Penis (tissue), 1 donor: ENCODE measurements around a stretch of chr4.

DNA sequence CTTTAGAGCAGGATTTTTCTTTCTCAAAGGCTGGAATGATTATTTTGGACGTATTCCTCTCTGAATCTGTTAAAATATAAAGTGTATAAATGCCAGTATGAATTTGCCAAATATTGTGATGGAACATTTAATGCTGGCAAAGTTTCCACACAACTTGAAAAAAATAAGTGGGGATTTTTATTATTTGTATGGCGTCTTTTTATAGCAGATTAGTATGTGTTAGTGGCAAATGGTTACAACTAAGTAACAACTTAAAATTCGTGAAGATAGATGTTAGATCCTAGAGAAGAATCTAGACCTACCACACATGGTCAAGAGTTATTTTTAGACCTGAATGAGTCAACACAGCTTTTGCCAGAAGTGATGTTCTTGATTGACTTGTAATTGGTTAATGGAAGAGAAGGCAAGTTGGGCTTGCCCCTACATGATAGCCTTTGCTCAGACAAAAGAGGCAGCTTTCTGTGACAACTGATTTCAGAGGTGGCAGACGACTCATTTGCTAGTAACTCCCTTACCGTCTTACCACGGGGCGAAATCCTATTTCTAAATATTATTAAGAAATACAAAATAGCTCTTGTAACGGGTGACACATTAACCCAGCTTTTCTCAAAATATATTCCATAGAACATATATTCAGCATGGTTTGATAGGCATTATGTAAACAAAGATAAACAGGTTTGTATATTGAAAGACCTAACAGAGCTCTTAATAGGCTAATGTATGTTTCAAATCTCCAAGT, 4.9 kb downstream of the CPE start:
- PRO-cap, result no peak

DNA sequence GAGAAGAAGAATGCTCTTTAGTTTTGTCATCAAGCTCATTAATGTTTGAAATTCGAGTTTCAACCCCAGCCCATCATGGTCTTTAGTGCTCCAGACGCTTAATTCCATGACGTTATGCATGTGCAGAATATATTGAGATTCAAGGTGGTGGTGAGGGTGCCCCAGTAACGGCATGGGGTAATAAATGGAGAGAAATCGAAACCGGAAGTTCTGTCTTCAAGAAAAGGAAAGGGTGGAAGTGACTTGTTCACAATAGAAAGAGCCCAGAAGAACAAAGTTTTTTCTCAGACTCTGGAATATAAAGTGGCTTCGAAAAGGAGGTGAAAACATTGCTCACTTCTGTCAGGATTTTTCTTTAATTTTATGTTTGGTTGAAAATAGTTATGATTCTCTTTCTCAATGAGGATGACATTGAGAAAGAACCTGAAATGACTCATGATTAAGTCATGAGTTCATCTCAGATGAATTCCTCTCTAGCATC, 699 bp upstream of the DDX60L start:
- PRO-cap, result no peak

GRCh38 chr4:168560005-168560650, 63.3 kb downstream of the PALLD start:
- PRO-cap, result no peak

DNA sequence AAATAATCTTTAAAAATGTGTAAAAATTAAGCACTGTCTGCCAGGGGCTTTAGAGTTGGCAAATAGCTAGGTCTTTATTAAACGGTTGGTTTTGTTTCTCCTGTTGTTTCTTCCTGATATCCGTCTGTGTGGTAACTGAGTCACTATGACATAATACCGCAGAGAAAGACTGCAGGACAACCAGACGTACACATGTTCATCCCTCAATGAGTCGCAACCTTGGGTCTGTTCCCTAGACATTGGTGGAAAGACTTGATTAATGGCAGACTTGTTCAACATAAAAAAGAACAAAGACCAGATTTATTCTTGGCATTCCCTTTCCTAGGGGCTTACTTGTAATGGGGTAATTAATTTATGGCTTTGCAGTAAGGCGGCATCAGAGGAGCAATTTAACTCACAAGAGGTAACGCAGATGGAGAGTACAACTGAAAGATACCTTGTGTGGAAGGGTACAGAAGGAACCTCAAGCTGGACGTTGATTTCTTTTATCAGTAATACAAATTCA, 134.0 kb downstream of the PALLD start:
- PRO-cap, result no peak

GRCh38 chr4:168694331-168694596, 197.4 kb downstream of the PALLD start:
- PRO-cap, result no peak

GRCh38 chr4:168765593-168765984, 244.5 kb downstream of the CBR4 start:
- PRO-cap, result no peak

- PRO-cap, result no peak
These were observed 220.2 kb downstream of the CBR4 start for GRCh38 chr4:168789848-168790318.

GRCh38 chr4:168815996-168816327, 194.1 kb downstream of the CBR4 start:
- PRO-cap, result no peak

GRCh38 chr4:168831561-168832657, 178.1 kb downstream of the CBR4 start:
- PRO-cap, result bidirectional peak, plus-strand start at chr4:168832123, minus-strand start at chr4:168832000; bidirectional peak, plus-strand start at chr4:168832372, minus-strand start at chr4:168832356; bidirectional peak, plus-strand start at chr4:168832428, minus-strand start at chr4:168832476

- PRO-cap, result no peak
These were observed 161.1 kb downstream of the CBR4 start for GRCh38 chr4:168848937-168849296.

GRCh38 chr4:168857886-168858580, 152.0 kb downstream of the CBR4 start:
- PRO-cap, result no peak

DNA sequence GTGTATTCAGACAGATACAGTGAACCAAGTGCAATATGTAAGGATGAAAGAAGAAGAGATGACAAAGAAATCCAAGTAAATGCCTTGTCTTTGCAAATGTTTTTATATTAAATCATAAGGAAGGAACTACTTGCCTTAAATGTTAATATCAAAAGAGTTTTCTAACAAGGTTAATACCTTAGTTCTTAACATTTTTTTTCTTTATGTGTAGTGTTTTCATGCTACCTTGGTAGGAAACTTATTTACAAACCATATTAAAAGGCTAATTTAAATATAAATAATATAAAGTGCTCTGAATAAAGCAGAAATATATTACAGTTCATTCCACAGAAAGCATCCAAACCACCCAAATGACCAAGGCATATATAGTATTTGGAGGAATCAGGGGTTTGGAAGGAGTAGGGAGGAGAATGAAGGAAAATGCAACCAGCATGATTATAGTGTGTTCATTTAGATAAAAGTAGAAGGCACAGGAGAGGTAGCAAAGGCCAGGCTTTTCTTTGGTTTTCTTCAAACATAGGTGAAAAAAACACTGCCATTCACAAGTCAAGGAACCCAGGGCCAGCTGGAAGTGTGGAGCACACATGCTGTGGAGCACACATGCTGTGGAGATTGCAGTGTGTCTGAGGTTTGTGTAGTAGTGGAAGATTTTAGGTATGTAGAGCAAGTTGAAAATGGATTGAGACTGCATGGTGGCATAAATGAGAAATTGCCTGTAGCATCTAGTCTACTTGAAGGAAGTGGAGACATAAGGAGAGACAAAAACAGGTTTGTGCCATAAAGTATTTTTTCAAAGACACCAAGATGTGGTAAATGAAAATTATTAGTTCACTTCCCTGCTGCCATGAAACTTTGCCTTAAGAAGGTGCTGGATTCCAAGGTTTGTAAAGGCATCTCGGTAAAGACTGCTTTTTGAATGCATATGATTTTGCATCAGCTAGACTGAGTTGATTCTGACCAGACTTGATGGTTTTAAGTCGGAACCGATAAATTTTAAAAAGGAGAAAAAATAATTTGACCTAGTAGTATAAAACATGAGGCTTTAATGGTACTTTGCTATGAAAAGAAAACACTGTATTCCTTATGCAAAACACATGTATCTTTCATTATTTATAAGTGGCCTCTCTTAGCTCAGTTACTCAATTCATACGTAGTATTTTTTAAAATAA, 82.9 kb downstream of the CBR4 start:
- PRO-cap, result no peak

DNA sequence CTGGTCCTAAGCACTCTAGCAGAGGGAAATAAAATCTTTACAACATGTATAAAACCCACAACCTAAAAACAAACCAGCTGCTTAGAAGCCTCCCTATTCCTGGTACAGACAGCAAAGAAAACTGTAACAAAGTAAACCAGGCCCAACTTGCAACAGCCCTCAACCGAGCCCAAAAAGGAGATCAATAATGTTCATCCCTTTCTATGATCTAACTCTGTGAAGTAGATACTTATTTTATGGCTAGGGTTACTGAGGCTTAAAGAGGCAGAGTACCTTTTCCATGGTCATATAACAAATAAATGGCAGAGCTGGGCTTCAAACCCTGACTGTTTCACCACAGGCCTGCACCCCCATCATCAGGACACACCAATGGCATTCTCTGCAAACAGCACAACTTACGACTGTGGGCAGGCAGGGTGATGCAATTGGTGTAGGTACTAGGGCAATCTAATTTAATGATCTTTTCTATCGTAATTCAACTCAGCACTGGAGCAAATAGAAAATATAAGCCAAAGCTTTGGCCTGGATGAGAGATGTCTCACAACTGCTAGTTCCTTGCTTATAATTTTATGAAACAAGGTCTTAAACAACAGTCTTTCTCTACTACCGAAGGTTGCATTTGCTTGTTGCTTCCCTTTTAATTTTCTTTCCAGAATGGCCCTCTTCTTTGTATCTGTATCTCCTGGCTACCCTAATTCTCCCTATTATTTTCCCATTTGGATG, 118.8 kb upstream of the CBR4 start:
- PRO-cap, result no peak

DNA sequence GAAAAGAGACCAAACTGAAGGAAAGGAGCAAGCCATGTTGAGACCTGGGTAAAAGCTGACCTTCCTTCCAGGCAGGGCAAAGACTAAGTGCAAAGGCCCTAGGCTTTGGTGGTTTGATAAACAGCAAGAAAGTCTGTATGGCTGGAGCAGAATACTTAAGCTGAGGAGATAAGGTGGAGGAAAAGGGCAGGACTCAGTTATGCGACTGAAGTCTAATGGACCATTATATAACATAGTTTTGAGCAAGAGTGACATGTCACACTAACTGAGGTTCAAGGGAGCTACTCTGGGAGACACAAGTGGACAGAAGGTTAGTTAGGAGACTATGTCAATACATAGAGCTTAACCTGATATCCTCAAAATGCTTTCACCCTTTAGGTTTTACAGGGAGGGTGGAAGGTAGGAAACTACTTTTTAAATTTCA, 19.9 kb downstream of the SH3RF1 start:
- PRO-cap, result no peak

GRCh38 chr4:169314890-169315318, 44.1 kb upstream of the SH3RF1 start:
- PRO-cap, result no peak

DNA sequence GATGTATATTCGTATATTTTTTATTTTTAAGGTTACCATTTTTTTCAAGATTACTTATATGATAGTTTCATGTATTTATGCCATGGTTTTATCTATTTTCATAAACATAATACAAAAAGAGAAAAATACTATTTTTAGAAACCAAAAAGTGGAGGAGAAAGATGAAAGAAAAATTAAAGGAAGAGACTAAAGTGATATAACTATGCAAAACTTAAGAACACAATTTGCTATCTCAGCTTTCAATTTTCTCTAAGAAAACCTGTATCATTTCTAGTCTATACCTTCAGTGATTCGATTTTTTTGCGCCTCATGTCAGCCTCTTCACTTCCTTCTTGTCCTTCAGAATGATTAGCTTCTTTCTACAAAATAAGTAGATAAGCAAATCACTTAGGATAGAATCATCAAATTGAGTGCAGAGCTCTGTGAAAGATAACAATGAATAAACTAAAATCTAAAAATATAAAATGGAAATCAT, 104.9 kb downstream of the NEK1 start:
- PRO-cap, result no peak

GRCh38 chr4:169508004-169508438, 104.4 kb downstream of the NEK1 start:
- PRO-cap, result no peak

DNA sequence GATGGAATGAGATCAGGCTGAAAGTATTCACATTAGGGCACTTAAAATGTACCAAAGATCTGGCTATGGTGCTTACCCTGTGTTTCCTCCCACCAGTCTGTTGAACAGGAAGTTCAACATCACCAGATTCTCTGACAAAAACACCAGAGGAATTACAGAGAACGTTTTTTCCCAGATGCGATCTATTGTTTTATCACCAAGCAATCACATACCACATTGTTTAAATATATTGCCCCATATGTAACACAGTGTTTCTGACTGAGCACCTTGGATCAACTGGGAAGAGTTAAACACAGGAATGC, 2.0 kb upstream of the CLCN3 start:
- PRO-cap, result no peak

DNA sequence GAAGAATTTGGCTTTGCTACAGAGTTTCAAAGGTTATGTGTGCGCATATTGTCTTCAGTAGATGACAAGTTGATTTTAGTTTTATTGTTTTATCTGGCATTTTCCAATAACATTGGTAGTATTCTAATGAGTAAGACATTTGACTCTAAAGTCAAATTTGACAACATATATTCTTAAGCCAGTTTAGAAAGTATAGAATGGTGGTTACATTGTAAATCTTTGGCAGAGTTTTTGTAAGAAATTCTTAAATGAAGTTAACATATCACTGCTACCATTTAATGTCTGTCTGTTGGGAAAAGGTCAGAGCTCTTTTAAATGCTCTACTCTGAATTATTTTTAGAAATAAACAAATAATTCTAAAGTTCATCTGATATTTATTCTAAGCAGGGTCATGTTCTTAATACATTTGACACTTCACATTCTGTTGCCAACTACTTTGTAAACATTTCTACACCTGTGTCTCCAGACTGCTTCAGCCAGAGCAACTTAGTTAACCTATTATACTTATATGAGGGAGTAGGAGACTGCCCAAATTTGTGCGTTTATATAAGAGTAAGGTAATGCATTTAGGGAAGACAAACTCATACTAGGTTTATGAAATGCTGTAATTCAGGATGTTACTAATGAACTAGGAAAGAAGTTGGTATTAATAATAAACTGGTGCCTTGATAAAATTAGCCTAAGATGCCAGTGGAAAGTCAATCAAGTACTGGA, 30.1 kb downstream of the CLCN3 start:
- PRO-cap, result no peak

DNA sequence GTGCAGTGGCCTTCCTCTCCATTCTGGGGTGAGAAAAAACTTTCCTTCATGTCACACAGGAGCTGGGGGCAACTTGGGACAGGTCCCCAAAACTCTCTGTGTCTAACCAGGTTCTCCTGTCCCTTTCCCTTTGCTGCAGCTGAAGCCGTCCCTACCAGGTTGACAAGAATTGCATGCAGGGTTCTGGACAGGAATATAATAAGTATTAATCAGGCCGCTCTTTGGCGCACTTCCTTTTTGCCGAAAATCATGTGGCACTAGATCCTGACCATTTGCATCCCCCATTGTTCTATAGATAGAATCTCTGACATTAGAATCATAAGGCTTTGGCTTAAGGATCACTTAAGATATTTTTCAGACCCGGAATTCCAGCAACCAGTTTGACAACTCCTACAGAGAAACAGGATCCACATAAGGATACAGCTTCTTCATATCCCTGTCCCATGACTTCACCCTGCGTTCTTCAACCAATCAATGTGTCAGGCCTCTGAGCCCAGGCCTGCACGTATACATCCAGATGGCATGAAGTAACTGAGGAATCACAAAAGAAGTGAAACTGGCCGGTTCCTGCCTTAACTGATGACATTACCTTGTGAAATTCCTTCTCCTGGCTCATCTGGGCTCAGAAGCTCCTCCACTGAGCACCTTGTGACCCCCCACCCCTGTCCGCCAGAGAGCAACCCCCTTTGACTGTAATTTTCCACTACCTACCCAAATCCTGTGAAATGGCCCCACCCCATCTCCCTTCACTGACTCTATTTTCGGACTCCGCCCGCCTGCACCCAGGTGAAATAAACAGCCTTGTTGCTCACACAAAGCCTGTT, 85.1 kb downstream of the MFAP3L start:
- PRO-cap, result no peak